ENCODE results near the genes ZNF438 and ARHGAP12.

DNA sequence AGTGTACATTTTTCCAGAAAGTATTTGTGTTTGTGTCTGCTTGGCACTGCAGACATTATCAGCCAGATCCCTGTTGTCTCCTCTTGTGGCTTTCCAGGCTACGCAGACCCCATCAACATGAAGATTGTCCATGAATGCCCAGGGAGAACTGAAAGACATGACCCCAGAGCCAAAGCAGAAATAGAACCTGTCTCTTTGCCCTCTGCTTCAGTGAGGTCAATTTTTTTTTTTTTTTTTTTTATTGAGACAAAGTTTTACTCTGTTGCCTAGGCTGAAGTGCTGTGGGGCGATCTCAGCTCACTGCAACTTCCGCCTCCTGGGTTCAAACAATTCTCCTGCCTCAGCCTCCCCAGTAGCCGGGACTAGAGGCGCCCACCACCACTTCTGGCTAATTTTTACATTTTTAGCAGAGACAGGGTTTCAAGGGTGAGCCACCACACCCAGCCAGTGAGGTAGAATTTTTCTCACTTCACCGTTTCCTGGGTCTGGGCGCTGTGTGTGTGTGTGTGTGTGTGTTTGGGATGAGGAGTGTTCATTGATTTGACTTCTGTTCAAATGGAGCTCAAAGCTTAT lies 93.6 kb downstream of the MAP3K8 start:
- PRO-cap, result no peak

DNA sequence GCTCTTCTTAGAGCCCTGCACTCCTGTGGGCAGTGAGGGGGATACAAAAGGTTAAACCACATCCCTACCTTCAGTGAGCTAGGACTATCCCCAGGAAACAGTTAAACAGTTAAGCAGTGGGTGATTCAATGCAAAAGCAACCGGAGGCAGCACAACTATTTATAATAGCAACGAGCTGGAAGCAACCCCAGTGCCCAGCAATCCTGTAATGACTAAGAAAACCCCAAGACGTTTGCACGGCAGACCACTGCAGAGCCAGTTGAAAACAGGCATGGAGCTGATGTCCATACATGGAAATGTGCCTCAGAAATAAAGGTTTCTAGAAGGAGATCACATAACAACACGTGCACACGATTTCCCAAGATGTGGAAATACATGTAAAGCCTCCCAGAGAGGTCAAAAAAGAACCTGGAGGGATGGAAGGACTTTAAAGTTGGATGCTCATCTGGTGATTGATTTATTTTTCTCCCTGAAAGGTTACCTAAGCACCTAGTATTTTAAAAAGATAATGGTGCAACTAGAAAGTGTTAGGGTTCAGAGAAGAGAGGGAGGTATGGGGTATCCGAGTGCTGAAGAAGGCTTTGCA lies 107.4 kb upstream of the LYZL2 start:
- PRO-cap, result no peak

DNA sequence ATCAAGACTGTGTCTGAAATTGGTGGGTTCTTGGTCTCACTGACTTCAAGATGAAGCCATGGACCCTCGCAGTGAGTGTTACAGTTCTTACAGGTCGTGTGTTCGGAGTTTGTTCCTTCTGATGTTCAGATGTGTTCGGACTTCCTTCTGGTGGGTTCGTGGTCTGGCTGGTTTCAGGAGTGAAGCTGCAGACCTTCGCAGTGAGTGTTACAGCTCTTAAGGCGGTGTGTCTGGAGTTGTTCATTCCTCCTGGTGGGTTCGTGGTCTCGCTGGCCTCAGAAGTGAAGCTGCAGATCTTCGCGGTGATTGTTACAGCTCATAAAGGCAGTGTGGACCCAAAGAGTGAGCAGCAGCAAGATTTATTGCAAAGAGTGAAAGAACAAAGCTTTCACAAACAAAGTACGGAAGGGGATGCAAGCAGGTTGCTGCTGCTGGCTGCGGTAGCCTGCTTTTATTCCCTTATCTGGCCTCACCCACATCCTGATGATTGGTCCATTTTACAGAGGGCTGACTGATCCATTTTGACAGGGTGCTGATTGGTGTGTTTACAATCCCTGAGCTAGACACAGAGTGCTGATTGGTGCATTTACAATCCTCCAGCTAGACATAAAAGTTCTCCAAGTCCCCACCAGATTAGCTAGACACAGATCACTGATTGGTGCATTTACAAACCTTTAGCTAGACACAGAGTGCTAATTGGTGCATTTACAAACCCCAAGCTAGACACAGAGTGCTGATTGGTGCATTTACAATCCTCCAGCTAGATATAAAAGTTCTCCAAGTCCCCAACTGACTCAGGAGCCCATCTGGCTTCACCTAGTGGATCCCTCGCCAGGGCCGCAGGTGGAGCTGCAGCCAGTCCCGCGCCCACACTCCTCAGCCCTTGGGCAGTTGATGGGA lies 102.2 kb downstream of the ZNF438 start:
- PRO-cap, result no peak

DNA sequence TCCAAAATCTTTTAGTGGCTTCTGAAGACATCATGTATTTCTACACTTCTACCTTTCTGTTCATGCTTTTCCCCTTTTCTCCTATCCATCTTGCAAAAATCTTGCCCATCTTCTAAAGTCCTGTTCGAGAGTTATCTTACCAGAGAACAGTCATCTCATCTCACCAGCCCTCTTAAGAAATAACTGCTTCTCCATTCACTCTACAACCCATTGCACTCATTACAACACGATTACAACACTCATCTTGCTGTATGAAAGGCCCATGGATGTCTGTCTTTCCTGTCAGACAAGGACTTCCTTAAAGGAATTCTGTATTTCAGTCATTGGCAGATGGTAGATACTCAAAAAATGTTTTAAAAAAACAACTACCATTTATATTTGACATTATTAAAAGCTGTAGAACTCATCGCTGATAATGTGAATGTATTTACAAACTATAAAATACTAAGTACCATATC lies 30.8 kb downstream of the ZNF438 start:
- PRO-cap, result no peak

GRCh38 chr10:31031512-31032177 lies at the start of gene ZNF438:
Gene ZNF438, minus strand, starts transcription at chr10:31031865.
- PRO-cap, result bidirectional peak, plus-strand start at chr10:31031686, minus-strand start at chr10:31031564; bidirectional peak, plus-strand start at chr10:31032052, minus-strand start at chr10:31031803

GRCh38 chr10:31051427-31052310 lies 20.0 kb upstream of the ZNF438 start:
- PRO-cap, result no peak

GRCh38 chr10:31073956-31074389 lies 42.3 kb upstream of the ZNF438 start:
- PRO-cap, result no peak

- PRO-cap, result no peak
Measured at GRCh38 chr10:31395684-31396221, 76.7 kb downstream of the ZEB1 start.

- PRO-cap, result no peak
Measured at GRCh38 chr10:31399453-31400022, 80.5 kb downstream of the ZEB1 start.

DNA sequence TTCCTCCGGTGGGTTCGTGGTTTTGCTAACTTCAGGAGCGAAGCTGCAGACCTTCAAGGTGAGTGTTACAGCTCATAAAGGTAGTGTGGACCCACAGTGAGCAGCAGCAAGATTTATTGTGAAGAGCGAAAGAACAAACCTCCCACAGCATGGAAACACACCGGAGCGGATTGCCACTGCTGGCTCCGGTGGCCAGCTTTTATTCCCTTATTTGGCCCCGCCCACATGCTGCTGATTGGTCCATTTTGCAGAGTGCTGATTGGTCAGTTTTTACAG lies 268.1 kb downstream of the ZEB1 start:
- PRO-cap, result unidirectional peak, minus-strand start at position 175 of the sequence

DNA sequence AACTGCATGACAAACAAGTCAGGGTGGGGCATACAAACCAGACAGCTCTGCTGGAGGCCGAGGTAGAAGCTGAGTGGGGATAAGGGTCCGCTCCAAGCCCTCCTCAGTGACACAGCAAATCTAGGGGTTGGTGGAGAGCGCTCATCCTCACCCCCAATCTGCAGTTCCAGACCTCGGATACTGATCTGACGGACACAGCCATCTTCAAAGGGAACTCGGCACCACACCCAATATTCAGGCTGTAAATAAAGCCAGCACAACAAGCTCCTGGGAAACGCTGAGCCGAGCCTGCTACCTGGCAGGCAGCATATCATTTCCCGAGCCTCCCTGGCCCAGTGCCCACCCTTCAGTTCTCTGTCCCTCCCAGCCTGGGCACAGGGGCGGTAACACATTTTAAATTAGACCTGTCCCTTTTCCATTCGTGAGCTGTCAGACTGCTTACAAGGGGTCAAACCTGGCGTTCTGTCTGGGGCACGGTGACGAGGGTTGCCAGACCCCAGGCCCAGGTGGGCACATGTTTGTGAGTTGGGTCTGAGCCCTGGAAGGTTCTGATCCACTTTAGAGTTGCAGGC lies 250.5 kb downstream of the ARHGAP12 start:
- PRO-cap, result no peak

GRCh38 chr10:31697580-31698555 lies 230.8 kb downstream of the ARHGAP12 start:
- PRO-cap, result bidirectional peak, plus-strand start at chr10:31698103, minus-strand start at chr10:31697938

GRCh38 chr10:31723031-31723669 lies 205.5 kb downstream of the ARHGAP12 start:
- PRO-cap, result no peak

GRCh38 chr10:31758506-31759022 lies 170.1 kb downstream of the ARHGAP12 start:
- PRO-cap, result no peak

- PRO-cap, result no peak
Measured at GRCh38 chr10:31927620-31928138, 952 bp downstream of the ARHGAP12 start.

DNA sequence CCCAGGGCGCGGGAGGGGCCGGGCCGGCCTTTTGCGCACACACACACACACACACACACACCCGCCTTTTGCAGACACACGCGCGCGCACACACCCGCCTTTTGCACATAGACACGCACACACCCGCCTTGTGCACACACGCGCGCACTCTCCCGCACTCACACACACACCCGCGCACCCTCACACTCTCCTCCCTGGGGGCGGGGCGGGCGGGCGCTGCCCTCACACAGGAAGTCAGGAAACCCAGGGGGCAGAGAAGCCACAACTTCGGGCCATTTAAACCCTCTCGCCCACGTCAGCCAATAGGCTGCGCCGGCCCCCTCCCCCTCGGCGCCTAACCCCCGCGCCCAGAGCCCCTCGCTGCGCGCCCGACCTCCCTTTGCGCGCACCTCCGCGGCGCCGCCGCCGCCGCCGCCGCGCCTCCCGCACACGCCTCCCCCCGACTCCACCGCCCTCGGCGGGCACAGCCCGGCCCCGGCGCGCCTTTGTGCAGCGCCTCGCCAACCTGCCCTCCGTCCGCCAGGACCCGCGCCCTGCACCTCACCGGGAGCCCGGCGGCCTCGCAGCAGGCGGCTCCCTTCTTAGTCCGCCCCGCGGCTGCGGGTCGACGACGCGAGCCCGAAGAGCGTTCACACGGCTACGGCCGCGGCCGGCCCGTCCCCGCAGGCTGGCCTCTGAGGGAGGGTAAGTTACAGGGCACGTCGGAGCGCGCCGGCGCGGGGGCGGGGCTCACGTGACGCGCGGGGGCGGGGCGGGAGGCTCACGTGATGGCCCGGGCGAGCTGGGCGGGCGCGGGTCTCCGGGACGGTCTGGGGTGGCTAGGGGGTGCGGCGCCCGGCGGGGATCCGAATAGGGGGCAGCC lies at the start of gene ARHGAP12:
Gene ARHGAP12, minus strand, starts transcription at position 693 of the 862 bp plus-strand sequence.
- PRO-cap, result bidirectional peak, plus-strand start at position 237 of the sequence, minus-strand start at position 160 of the sequence; bidirectional peak, plus-strand start at position 763 of the sequence, minus-strand start at position 676 of the sequence

DNA sequence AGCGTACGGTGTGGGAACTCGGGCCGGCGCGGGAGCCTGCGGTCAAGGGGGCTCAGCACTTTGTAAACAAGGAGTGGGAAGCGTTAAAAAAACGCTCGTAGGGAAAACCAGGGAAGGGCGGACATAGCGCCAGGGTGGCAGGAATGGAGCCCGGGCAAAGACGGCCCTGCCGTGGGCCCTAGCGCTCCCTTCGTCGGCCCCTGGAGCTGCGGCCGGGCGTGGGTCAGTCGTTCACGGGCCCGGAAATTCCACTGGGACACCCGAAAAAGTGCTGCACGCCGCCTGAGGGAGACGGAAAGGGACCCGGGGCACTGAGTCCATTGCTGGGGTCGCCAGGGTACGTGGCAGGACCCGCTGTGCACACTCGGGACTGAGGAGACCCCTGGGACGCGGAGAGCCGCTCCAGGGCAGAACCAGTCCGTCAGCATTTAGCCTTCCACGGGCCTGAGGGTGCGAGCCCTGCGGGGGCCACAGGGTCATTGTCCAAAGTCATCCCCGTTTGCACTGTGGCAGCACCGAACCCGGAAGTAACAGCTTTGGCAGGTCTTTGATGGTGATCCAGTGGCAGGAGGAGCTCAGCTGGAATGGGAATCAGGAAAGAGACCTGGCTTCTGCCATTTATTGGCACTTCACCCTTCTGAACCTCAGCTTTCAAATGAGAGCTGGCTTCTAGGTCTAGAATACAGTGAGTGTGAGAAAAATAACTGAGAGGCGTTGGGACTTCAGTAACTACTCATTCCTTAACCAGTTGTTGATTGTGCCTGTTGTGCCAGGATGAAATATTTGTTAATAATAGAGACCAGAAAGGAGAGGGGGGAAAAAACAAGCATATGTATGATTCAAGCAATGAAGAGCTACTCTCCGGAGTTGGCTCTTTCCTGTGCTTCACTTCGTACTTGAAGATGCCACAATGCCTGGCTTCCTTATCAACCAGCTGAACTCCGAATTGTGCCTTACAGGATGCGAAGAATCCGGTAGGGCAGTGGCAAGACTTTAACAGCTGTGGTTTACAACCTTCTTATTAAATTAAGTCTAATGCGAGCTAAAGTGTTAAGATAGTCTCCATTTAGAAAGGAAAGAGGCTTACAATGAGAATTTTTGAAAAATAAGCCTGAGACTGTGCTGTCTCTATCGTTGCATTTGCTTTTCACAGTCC lies 748 bp upstream of the ARHGAP12 start:
- PRO-cap, result bidirectional peak, plus-strand start at position 550 of the sequence, minus-strand start at position 501 of the sequence; bidirectional peak, plus-strand start at position 937 of the sequence, minus-strand start at position 898 of the sequence

DNA sequence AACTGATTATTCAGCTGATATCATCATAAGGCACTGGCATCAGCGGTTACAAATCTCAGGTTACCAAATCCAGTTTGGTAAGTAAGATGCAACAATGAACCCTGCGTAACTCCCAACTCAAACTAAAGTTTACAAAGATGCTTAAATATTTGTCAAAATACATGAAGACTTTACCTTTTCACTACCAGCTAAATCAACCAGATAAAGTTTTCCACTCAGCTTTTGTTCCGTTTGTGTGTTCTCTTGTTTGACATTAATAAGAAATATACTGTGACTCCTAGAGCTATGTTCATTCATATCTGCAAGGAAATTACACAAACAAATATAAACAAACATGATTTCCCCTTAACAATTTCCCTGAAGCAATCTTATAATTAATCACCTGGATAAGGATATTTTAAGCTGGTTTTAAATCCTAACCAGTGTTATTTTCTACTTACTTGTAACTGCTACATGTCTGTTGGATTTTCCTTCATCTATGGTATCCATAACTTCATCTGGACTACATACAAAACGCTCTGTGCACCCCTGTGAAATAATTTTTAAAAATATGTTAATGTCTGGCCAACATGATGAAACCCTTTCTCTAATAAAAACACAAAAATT lies 19.0 kb downstream of the KIF5B start:
- PRO-cap, result no peak

DNA sequence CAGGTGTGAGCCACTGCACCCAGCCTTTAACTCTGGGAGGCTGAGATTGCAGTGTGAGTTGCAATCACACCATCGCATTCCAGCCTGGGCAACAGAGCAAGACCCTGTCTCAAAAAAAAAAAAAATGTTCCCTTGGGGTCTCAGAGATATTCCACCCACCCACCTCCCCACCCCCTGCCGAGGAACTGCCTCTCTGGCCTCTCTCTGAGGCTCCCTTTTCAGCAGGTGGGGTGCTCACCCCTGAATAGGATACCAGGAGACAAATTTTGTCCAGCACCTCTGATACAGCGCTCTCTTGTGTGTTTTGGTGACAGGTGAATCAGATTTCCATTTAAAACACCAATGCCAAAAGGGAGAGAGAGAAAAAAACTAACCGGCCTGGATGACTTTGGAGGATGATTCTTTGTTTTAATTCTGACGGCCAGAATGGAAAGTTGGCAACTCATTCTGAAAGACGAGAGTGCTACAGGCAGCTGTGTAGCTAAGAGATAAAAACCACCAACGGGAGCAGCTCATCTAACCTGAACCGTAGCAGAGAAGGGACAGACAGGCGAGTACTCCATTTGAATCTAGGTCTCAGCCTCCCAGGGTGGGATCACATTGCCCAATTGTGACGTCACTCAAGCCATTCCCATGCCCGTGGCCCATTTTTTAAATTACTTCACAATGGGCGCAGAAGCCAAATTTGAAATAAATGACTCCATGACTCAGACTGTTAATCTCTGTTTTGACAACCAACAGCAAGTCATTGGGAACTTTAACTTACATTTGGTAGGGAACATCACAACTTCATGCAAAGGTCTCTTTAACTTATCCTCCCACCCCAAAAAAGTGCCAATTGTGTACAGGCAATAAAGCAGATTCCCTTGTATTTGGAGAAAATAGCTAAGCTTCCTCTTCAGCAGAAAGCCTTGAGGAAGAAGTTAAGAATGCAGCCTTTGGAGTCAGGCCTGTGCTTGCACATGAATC lies 92.9 kb upstream of the KIF5B start:
- PRO-cap, result no peak

DNA sequence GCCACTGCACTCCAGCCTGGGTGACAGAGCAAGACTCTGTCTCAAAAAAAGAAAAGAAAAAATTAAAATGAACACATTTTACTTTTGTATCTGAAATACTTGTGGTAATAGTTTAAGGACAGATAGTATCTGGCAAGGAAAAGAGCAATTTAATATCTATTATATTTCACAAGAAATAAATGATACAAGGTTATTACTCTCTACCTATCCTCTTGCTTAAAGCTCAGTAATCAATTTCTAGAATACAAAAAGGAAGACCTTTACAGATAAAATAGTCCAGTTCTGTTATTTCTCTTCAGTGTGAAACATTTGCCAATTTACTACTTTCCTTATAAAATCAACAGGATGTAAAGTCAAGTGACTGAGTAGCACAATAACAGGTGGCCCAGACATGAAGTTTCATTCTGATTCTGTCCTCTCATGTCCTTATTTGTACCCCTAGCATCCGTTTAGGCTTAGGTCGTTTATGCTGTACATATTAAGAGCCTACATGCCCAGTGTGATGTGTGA lies 29.3 kb downstream of the EPC1 start:
- PRO-cap, result no peak

Data from mucosa of descending colon (tissue), 1 donor.